ENCODE measurements around the genes BCL11B and HHIPL1.

DNA sequence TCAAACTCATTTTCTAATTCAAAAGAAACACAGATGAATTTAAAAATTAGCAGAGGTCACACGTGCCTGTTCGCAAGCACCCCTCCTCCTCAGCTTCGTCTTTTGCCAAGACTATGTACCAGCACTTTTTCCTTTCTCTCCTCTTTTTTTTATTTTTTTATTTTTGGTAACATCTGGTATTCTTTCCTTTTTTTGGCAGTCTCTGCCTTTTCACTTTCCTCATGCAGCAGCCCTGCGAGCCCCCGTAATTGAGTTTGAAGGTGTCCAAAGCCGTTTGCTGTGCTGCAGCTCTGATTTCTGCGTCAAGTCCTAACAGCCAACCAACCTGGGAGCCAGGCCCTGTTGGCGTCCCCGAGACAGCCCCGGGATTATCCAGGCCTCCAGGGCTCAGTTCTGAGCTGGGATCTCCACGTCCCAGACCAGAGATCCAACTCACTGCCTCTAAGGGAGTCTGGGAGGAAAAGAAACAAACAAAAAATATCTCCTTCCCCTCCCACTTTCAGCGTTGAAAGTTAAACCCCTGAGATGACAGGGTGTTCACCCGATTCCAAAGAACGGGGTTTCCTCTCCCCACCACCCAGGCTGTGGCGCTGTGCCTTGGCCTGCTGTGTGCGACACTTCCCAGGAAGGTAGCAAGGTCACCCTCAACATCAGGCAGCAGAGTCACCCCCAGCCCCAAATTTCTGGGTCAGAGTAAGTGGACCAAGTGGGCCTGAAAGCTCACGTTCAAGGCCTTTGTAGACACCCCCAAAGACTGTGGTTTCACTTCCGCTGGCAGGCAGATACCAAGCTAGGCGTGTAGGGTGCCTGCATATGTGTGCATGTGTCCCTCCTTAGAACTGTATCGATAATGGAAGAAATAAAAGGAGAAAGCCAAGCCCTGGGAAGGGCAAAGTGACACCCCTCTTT is 11.2 kb downstream of the BCL11B start:
- PRO-cap, 4 experiments = peak in 4 of 4 experiments; most common plus-strand start position 765 of the sequence (in 1); most common minus-strand start position 749 of the sequence (in 4)
- RAMPAGE, long total RNA, 4 experiments = start-site peak on the minus strand in 1 of 4 experiments, centred at position 804 of the sequence, 5 reads per replicate

- PRO-cap, 4 experiments = no peak in any of the 4 experiments
- RAMPAGE, long total RNA, 4 experiments = no peak in any of the 4 experiments
Measured at GRCh38 chr14:99267269-99267862, 4.6 kb downstream of the BCL11B start.

GRCh38 chr14:99271432-99272522 is at the start of gene BCL11B:
BCL11B (minus strand) TSS chr14:99272197.
- PRO-cap, 4 experiments = peak in 4 of 4 experiments; most common plus-strand start chr14:99272280 (in 1); most common minus-strand start chr14:99272193 (in 4)
- RAMPAGE, long total RNA, 4 experiments = no peak in any of the 4 experiments

- PRO-cap, 4 experiments = no peak in any of the 4 experiments
- RAMPAGE, long total RNA, 4 experiments = no peak in any of the 4 experiments
Measured at GRCh38 chr14:99524106-99524433, 42.9 kb downstream of the CCNK start.

GRCh38 chr14:99574939-99575564 is 29.0 kb downstream of the CCDC85C start:
- PRO-cap, 4 experiments = no peak in any of the 4 experiments
- RAMPAGE, long total RNA, 4 experiments = no peak in any of the 4 experiments

GRCh38 chr14:99603129-99603795 is 745 bp downstream of the CCDC85C start:
- PRO-cap, 4 experiments = peak in 1 of 4 experiments; most common plus-strand start chr14:99603677 (in 1)
- RAMPAGE, long total RNA, 4 experiments = no peak in any of the 4 experiments

DNA sequence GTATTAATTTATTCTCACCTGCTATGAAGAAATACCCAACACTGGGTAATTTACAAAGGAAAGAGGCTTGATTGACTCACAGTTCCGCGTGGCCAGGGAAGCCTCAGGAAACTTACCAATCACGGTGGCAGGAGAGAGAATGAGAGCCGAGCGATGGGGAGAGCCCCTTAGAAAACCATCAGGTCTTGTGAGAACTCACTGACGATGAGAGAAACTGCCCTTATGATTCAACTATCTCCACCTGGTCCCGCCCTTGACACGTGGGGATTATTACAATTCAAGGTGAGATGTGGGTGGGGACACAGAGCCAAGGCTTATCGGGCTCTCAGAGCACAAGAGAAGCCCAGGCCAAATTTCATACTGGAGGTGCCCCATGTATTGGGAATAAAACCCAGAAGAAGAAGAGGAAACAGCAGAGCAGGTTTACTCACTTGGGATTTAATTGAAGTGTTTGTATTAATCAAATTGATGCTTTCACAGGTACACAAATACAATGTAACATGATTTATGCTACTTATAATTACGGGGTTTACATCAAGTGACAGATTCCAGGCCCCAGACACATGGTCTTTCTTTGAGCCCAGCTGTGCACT is 8.1 kb upstream of the CCDC85C start:
- PRO-cap, 4 experiments = no peak in any of the 4 experiments
- RAMPAGE, long total RNA, 4 experiments = no peak in any of the 4 experiments

DNA sequence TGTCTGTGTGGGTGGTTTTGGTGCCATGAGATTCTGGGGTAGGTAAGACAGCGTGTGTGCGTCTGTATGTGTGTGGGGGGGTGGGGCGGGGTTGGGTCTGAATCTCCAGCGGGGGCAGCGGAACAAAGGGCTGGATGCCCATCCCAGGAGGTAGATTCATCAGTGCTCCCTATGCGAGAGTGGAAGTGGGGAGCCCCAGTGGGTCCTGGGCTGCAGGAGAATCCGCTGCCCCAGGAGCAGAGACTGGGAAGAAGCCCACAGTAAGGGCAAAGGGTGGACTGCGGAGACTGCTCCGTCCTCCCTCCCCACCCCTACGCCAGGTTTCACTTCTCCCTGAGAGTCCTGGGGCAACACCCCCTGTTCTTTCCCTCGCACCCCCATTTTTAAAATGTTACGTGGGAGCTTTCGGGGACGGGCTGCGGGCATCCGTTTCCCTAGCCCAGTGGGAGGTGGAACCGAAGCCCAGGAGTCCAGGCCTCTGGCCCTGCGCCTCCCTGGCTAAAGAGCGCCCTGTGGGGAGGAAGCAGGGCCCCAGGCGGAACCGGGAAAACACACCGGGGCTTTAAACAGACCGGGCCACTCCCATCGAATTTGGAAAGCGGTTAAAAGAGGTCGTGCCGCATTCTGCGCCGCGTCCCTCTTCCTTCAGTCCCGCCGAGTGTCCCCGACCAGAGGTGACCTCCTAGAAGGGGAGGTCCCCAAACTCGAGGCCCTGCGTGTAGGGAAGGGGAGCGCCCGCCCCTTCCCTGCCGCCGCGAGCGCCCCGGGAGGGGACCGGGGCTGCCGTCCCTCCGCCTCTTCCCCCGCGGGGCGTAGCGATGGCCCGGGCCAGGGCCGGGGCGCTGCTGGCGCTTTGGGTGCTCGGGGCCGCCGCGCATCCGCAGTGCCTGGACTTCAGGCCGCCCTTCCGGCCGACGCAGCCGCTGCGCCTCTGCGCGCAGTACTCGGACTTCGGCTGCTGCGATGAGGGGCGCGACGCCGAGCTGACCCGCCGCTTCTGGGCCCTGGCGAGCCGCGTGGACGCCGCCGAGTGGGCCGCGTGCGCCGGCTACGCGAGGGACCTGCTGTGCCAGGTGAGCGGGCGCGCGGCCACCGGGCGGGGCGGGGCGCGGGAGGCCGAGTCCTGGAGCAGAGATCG is at the start of gene HHIPL1:
Gene HHIPL1, plus strand, starts transcription at position 740 of the 1,138 bp plus-strand sequence.
- PRO-cap, 4 experiments = peak in 3 of 4 experiments; most common plus-strand start position 605 of the sequence (in 1); most common minus-strand start position 916 of the sequence (in 3)
- RAMPAGE, long total RNA, 4 experiments = start-site peak on the plus strand in 2 of 4 experiments, centred at positions 931 to 937 of the sequence, 6 reads per replicate

GRCh38 chr14:99943664-99944138 is 121.5 kb upstream of the EVL start:
- PRO-cap, 4 experiments = no peak in any of the 4 experiments
- RAMPAGE, long total RNA, 4 experiments = no peak in any of the 4 experiments

GRCh38 chr14:100047368-100047831 is 17.8 kb upstream of the EVL start:
- PRO-cap, 4 experiments = no peak in any of the 4 experiments
- RAMPAGE, long total RNA, 4 experiments = no peak in any of the 4 experiments

DNA sequence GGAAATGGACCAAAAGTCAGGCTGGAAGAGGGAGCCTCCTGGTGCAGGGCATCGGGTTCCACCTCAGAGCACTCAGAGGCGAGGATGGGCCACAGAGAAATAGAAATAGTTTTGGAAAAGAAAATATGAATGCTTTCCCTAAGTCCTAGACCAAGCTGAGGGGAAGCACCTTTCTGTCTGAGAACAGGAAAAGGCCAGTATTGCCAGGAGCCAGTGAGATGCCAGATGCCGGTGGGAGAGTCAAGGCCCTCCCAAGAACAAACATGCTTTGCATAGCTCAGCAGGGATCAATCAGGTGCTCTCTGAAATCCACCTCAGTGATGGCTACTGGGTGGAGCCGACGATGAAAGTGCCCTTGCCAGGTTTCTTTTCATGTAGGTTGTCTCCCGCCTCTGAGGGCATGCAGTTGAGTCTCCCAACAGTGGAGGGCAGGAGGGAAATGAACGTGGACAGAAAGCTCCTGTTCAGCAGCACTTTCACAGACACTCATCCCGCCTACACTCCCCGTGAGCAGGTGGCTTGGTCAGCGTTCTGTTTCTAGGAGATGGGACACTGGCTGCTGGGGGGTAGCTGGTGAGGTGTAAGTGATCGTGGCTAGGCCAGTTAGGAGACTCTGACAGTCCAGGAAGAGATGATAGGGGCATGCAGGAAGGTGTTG is 28.2 kb downstream of the DEGS2 start:
- PRO-cap, 4 experiments = no peak in any of the 4 experiments
- RAMPAGE, long total RNA, 4 experiments = no peak in any of the 4 experiments

GRCh38 chr14:100142583-100143019 is 16.8 kb downstream of the DEGS2 start:
- PRO-cap, 4 experiments = no peak in any of the 4 experiments
- RAMPAGE, long total RNA, 4 experiments = no peak in any of the 4 experiments

DNA sequence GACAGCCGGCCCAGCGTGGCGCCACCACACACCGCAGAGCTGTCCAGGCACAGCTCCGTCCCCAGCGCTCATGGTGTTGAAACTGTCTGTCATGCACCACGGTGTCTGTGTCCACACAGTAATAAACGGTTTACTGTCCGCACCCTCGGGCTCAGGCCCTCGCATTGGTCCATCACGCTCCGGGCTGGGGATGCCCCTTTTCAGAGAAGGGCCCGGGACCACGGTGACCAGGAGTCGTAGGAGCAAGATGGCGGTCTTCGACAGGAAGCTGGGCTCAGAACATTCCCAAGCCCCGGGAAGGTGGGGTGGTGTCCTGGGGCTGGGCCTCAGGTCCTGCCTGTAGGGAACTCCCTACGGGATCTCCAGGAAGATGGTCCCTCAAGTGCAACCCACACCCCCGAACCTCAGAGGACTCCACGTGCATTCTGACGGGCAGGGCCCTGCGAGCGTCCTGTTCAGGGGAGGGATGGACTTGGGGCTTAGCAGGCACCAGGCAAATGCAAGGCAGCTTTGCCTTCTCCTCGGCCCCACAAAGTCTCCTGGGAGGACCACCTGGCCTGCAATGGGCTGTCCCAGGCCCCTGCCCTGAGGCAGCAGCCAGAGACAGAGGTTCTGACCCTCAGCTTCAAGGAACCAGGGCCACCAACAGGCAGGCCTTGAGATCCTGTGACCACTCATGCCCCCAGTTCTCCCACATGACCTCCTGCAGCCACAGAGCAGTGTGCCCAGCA is 15.2 kb downstream of the DEGS2 start:
- PRO-cap, 4 experiments = peak in 2 of 4 experiments; most common plus-strand start position 398 of the sequence (in 2)
- RAMPAGE, long total RNA, 4 experiments = no peak in any of the 4 experiments

DNA sequence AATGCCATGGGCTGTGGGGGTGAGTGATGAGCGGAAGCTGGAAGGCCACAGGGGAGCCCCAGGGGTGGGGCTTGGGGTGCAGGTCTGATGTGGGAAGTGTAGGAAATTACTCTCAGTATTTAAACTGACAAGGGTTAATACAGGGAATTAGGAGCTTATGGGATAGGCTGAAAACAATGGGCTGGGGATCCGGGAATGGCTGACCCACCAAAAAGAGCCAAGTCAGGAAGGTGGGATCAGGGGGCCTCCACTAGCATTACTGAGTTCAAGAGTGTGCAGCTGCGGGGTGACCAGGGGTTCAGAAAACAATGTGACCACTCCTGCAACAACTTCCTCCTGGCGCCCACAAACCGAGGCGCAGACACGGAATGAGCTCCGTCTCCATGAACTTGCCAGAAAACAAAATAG is 16.7 kb upstream of the YY1 start:
- PRO-cap, 4 experiments = peak in 1 of 4 experiments; most common plus-strand start position 348 of the sequence (in 1); most common minus-strand start position 297 of the sequence (in 1)
- RAMPAGE, long total RNA, 4 experiments = no peak in any of the 4 experiments

DNA sequence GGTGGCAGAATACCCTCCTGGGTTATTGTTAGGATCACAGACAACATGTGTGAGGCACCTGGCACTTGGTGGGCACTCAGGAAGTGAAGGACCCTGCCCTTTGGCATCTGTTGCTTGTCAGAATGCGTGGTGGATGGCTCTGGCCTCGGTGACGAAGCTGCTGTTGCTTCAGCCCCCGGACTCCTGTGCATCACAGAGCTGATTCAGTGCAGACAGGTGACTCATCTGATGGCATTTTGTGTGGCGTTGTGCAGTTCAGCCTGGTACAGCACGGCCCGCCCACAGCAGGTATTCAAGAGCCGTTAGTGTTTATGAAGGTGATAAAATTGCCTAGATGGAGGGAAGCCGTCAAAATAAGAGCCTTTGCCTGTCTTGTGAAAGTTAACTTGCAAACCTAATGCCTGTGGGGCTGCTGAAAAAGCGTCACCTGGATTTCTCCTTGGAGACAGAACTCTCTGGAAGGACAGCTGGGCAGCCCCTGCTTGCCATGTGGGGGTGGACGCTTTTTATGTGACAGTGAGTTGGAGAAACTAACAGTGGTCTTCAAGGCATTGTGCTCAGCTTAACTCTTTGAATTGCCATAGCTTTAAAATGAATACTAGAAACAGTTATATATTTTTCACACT is 63.0 kb downstream of the WDR25 start:
- PRO-cap, 4 experiments = no peak in any of the 4 experiments
- RAMPAGE, long total RNA, 4 experiments = no peak in any of the 4 experiments

DNA sequence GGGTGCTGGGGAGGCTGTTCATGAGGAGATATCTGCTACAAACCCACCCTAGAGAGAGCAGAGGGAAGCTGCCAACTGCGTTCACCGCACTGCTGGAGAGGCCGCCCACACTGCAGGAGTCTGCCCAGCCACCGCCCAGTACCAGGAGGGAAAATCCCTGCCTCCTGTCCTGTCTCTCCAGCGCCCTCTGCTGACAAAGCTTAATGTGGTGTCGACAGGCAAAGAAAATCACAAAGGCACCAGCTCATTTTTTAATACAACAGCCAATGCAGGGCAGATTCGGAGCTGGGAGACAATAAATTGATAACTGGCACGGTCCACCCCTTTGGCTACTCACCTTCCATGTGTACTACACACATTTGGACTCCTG is 58.5 kb upstream of the BEGAIN start:
- PRO-cap, 4 experiments = no peak in any of the 4 experiments
- RAMPAGE, long total RNA, 4 experiments = no peak in any of the 4 experiments

DNA sequence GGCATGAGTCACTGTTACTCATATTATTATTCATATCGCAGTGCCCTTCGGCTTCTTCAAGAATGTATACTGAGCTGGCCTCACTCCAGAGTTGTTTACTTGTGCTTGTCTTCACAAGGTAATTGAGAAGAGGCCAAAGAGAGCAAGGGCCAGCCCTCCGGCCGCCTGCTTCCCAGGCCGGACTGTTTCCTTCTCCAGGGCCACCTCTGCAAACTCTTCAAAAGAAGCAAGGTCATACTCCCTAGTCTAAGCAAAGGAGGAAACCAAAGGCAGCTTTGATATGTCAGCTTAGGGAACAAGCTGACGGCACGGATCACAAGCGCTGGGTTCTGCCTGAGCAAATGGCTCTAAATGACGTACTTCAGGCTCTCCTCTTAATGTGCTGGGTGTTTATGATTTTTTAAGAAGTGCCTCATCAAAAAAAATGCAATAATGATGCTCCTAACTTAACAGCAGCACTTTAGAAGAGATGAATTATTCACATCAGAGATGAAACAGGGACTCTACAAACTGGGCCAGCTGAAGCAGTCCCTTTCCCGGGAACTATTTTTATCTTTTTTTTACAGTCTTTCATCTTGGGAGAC is 65.7 kb upstream of the DLK1 start:
- PRO-cap, 4 experiments = no peak in any of the 4 experiments
- RAMPAGE, long total RNA, 4 experiments = no peak in any of the 4 experiments

GRCh38 chr14:100709770-100710257 is 16.9 kb upstream of the DLK1 start:
- PRO-cap, 4 experiments = peak in 1 of 4 experiments; most common minus-strand start chr14:100709844 (in 1)
- RAMPAGE, long total RNA, 4 experiments = no peak in any of the 4 experiments

- PRO-cap, 4 experiments = no peak in any of the 4 experiments
- RAMPAGE, long total RNA, 4 experiments = no peak in any of the 4 experiments
Measured at GRCh38 chr14:100906698-100907218, 3.2 kb upstream of the RTL1 start.

DNA sequence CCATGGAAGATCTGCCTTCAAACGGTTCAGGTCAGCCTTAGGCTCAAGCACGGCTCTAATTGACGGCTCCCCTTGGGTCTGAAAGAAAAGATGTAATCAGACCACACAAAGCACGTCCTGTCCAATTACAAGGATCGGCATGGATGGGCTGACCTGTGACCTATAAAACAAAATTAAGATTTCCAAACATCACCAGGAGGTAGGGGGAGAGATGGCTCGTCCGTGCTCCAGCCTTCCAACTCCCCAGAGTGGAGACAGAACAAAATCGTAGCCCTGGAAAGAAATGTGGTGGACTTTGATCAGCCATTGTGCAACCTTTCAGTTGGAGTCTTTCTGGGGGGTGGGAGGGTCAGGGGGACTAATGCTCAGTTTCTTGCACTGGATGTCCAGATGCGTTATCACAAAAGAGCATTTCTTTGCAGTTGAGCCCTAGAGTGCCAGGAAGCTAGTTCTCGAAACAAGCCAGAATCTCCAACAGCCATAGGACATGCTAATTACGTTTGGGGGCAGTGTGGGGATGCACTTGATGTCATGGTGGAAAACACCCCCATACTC is 426.8 kb upstream of the PPP2R5C start:
- PRO-cap, 4 experiments = no peak in any of the 4 experiments
- RAMPAGE, long total RNA, 4 experiments = no peak in any of the 4 experiments

All from spleen (tissue), 7 donors.